Measurements from ENCODE around the gene LYL1.

- PRO-cap = no peak
Measured at GRCh38 chr19:13001248-13002454, 6.4 kb downstream of the NFIX start.

GRCh38 chr19:13002455-13003127, 7.3 kb downstream of the NFIX start:
- PRO-cap = no peak

DNA sequence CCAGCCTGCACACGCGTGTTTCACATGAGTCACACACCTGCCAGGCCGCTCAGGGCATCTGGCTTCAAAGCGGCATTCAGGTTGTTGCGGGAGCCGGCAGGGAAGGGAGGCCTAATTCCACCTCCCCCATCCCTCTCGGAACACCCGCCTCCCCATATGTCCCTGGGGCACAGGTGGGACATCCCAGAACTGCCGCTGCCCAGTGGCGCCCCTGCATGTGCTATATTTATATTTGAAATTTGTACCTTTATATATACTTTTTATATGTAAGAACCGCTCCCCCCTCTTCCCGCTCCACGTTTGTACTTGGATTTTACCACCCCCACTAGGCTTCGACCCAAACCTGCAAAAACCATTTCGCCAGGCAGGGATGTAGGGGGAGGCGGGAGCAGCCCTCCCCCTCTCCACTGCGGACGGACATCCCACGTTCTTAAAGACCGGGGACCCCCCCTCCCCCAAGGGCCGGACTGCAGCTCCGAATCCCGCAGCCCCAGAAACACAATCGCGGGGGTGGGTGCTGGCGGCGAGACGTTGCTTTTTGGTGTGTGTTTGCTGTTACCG, 15.5 kb downstream of the NFIX start:
- PRO-cap = no peak

- PRO-cap = no peak
Measured at GRCh38 chr19:13013634-13014547, 18.6 kb downstream of the NFIX start.

- PRO-cap = no peak
Measured at GRCh38 chr19:13016503-13016977, 21.3 kb downstream of the NFIX start.

- PRO-cap = no peak
Measured at GRCh38 chr19:13023849-13024180, 28.5 kb downstream of the NFIX start.

DNA sequence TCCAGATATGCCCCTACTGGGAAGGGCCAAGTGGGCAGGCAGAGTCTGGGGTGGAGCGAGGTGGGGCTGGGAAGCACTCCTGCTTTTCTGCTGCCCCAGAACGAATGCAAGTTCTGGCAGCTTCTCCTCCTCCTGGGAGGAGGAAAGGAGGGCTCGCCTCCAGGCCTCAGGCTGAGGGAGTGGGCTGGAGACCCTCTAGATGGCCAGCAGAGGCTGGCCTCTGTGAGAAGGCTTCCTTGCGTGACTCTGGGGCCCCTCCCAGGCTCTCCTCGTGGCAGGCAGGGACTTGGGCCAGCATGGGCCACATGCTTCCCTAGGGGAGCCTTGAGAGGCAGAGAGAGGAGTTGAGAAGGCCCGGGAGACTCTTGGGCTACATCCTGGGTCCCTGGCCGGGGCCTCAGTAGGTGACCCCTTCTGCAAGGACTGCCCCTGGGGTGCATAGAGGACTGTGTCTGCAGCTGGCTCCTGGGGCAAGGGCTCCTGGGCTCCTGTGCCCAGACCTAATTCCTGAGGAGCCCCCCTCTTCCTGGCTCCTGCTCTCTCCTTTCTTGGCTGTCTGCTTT, 25.9 kb downstream of the LYL1 start:
- PRO-cap = no peak

GRCh38 chr19:13098260-13098792, 4.3 kb downstream of the LYL1 start:
- PRO-cap = bidirectional peak, plus-strand start at chr19:13098696, minus-strand start at chr19:13098413

- PRO-cap = bidirectional peak, plus-strand start at chr19:13102957, minus-strand start at chr19:13102748; bidirectional peak, plus-strand start at chr19:13103334, minus-strand start at chr19:13103166
Measured at GRCh38 chr19:13102201-13103239, at the start of gene LYL1. Gene LYL1 (minus strand): TSS chr19:13102858.

GRCh38 chr19:13103240-13103399, 462 bp upstream of the LYL1 start:
- PRO-cap = bidirectional peak, plus-strand start at chr19:13103334, minus-strand start at chr19:13103166

DNA sequence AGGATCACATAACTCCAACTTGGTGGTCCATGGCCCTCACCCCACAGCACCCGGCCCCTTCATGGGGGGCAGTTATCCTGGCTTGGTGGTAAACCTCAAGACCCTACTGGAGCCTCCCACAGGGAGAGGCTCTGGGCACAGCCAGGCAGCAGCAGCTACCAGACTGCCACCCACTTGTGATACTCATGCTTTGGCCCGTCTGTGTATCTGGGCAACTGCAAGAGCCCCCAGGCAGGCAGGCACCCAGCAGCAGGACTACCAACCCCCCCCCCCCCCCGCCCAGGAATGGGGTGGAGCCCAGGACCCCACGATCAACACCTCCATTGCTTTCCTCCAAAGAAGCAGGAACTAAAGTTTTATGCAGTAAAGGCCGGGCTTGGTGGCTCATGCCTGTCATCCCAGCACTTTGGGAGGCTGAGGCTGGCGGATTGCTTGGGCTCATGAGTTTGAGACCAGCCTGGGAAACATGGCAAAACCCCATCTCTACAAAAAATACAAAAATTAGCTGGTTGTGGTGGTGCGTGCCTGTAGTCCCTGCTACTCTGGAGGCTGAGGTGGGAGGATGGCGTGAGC, 975 bp upstream of the LYL1 start:
- PRO-cap = no peak

GRCh38 chr19:13128619-13129261, 10.7 kb downstream of the NACC1 start:
- PRO-cap = no peak

DNA sequence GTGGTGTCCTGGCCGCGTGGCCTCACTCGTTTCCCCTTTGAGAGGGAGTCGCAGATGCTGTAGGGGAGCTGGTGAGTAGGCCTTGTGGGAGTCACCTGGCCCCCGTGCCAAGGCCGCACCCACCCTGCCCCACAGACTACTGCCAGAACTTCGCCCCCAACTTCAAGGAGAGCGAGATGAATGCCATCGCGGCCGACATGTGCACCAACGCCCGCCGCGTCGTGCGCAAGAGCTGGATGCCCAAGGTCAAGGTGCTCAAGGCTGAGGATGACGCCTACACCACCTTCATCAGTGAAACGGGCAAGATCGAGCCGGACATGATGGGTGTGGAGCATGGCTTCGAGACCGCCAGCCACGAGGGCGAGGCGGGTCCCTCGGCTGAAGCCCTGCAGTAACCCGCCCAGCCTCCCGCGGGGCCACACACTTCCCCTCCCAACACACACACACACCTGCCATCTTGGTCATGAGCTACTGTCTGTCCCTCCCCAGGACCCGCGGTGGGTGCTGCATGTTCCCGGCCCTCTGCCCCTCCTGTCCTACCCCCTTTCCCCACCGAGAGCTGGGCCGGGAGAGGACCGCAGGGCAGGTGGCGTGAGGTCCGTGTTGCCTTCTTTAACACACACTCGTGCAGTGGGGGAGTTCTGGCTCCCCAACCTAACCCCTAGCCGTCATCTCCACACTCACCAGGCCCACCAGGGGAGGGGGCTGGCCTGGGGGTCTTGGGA, 12.0 kb downstream of the STX10 start:
- PRO-cap = no peak

GRCh38 chr19:13162535-13163641, 12.7 kb downstream of the IER2 start:
- PRO-cap = bidirectional peak, plus-strand start at chr19:13162888, minus-strand start at chr19:13162727; bidirectional peak, plus-strand start at chr19:13163104, minus-strand start at chr19:13163125

DNA sequence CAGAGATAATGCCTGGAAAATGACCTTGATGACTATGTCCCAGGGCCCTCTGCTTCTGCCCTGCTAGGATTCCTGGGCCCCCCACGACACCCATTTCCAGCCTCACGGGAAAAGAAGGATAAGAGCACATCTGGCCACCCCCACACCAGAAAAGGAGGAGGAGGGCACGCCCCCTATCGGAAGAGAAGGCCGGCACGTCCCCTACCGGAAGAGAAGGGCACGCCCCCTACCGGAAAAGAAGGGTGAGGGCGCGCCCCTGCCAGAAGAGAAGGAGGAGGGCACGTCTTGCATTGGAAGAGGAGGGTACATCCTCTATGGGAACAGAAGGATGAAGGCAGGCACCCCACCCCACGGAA, 84.3 kb downstream of the IER2 start:
- PRO-cap = no peak

GRCh38 chr19:13359798-13360236, 146.5 kb downstream of the CACNA1A start:
- PRO-cap = no peak

DNA sequence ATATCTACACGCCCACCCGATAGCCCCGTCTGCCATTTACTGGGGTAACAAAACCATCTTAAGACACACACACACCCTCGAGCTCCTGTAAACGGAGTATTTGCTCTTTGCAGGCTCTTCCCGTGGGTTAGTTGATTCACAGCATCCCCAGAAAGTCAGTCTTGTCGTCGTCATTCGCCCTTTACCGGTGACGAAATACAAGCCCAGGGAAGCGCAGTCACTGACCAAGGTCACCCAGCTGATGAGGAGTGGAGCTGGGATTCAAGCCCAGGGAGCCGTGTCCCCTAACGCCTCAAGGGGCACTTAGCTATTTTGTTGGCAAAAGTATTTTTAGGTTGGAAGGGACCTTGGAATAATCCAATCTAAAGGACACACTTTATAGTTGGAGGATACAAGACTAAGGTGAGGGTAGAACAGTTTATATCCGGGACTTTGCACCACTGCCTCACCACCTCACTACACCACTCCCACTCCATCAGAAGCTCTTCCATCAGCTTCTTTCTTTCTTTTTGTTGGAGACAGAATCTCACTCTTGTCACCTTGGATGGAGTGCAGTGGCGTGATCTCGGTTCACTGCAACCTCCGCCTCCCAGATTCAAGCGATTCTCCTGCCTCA, 919 bp downstream of the YJU2B start:
- PRO-cap = bidirectional peak, plus-strand start at position 193 of the sequence, minus-strand start at position 157 of the sequence

DNA sequence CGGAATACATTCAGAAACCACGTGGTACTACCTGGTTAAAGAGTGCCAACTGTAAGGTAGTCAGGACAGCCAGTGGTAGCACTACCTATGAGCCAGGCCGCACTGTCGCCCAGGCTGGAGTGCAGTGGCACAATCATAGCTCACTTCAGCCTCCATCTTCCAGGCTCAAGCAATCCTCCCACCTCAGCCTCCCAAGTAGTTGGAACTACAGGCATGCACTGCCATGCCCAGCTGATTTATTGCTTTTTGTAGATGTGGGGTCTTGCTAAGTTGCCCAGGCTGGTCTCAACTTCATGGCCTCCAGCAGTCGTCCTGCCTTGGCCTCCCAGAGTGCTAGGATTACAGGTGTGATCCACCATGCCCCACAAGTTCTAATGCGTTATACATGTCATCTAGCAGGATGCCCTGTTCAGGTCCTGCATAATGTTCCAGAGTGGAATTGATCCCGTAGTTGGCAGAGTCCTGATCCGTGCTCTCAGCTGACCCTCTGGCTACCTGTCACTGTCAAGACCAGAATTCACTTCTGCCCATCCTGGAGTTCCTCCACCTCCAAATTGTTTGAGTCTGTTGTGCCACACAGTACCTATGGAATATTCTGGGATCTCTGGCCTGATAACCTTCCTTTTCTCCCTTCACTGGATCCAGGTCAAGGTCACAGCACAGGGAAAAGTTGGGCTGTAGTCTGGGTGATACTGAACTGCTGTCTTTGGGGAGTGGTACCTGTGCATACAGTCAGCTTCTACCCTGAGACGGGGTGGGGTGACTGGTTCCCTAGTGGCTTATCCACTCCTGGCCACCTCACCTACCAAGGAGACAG, 4.7 kb downstream of the C19orf53 start:
- PRO-cap = no peak

DNA sequence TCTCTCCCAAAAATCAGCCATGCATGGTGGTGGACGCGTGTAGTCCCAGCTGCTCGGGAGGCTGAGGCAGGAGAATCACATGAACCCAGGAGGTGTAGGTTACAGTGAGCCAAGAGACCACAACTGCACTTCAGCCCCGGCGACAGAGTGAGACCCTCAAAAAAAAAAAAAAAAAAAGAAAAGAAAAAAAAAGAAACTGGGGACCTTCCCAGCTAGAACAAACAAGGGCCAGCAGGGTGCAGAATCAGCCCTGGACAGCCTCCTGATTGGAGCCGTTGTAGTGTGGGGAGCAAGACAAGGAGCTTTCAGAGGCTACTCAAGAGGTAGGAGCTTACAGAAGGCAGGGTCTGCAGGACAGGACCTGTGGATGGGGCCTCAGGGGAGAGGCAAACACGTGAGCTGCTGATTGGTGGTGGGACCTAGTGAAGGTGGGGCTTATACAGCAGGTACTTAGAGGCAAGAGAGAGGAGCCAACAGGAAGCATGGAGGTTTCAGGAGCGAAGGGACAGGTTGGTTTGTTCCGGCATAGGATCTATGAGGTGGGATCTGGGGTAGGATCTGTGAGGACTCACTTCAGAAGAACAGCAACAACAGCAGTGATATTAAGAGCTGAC, 32.3 kb downstream of the ZSWIM4 start:
- PRO-cap = no peak

DNA sequence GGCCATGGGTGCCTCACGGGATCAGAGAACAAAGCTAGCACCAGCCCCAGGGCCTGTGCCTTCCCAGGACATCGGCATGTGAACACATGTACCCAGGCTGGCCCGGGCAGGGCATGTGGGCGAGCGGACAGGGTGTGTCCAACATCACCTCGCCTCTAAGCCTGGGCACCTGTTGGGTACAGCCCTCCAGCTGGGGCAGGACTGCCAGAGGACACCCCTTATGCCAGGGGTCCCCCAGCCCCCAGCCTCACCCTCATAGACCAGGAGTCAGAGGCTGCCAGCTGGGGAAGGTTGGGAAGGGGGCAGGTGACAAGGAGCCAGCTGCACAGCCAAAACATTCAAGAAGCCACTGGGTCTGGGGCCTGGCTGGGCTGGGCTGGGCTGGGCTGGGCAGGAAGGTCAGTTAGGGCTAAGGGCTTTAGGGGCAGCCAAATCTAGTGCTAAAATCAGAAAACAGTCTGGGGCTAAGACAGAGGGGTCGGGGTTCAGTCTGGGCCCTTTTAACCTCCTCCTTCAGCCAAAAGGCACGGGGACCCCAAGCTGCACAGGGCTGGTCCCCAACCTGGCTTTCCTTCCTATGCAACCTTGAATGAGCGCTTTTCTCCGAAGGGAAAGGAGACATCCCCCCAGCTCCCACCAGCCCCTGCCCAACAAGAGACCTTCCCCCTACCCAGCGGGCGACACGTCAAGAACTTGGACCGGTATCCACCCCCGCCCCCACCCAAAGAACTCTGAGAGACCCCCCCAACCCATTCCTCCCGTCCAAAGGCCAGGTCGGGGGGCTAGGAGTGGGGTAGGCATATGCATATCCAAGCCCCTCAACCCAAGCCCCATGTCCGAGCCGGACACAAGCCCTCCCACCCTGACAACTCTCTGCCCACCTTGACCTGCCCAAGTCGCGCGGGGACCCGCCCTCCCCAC, 35.2 kb upstream of the NANOS3 start:
- PRO-cap = bidirectional peak, plus-strand start at position 189 of the sequence, minus-strand start at position 76 of the sequence

All from colonic mucosa (tissue), 1 donor.